Skeletal muscle cell (primary cell): ENCODE results near the genes MT1G, CPNE2 and RSPRY1.

GRCh38 chr16:56225123-56225464 is 33.8 kb downstream of the GNAO1 start:
- RRBS, result no CpG with 5 or more reads among the region's 2 CpGs

DNA sequence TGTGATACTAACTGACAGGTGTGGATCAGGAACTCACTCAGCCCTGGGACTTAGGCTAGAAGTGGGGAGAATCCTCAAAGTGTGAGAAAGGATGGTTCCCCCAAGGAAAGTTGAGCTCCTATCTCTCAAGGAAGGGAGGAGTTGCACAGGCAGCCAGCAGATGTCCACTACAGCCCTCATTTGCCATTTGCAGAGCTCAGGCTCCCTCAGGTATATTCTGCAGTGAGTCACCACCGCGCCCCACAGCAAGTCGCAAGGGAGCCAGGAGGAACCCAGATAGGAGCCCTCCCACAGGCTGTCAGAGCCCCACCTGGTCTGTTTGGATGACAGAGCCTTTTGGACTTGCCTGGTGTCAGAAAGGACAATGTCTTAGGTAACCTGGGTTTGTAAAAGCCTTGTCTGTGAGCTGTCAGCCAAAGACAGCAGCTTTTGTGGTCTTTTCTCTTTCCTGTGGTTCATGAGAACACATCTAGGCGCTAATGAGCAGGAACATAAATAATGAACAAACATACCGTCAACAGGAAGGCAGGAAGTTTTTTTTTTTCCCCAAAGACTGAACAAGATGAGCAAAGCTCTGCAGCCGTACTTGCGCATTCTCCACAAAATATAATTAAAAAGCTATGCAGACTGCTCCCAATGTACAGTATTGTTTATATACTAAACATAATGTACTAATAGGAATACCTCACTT is 70.9 kb downstream of the GNAO1 start:
- RRBS, result no CpG with 5 or more reads among the region's 7 CpGs

- RRBS, result no CpG with 5 or more reads among the region's 13 CpGs
These were observed 87.9 kb downstream of the GNAO1 start for GRCh38 chr16:56278978-56279792.

- RRBS, result no CpG with 5 or more reads among the region's 21 CpGs
These were observed 79.9 kb downstream of the AMFR start for GRCh38 chr16:56345025-56346191.

- RRBS, result no CpG with 5 or more reads among the region's 18 CpGs
These were observed 17.7 kb upstream of the MT4 start for GRCh38 chr16:56546813-56547969.

DNA sequence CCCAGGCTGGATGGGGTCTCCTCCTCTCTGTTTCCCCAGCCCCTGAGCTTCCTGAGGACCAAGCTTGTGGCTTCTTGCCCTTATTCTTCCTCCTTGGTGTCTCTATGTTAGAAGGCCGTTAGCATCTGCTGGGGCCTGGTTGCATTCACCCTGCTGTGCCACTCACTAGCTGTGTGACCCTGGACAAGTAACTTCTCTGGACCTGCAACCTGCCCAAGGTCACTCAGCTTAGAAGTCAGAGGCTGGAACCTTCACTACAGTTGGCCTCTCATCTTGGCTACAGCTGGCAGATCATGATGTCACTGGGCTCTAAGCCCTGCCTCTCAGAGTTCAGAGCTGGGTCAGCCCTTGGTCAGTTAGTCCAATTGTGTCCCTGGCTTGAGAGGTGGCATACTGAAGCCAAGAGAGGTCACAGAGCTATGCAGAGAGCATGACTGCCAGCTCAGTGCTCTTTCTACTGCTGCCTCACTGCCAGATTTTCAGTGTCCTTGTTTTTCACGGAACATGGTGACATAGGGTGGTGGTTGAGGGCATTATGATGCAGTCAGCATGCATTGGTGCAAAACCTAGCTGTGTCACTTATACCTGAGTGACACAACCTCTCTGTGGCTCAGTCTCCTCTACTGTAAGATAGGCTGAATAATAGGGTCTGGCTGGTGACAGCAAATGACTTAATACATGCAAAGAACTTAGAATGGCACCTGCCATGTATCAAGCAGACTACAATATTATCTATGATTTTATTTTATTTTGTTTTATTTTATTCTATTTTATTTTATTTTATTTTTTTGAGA is 3.1 kb downstream of the MT2A start:
- RRBS, result no CpG with 5 or more reads among the region's 2 CpGs

DNA sequence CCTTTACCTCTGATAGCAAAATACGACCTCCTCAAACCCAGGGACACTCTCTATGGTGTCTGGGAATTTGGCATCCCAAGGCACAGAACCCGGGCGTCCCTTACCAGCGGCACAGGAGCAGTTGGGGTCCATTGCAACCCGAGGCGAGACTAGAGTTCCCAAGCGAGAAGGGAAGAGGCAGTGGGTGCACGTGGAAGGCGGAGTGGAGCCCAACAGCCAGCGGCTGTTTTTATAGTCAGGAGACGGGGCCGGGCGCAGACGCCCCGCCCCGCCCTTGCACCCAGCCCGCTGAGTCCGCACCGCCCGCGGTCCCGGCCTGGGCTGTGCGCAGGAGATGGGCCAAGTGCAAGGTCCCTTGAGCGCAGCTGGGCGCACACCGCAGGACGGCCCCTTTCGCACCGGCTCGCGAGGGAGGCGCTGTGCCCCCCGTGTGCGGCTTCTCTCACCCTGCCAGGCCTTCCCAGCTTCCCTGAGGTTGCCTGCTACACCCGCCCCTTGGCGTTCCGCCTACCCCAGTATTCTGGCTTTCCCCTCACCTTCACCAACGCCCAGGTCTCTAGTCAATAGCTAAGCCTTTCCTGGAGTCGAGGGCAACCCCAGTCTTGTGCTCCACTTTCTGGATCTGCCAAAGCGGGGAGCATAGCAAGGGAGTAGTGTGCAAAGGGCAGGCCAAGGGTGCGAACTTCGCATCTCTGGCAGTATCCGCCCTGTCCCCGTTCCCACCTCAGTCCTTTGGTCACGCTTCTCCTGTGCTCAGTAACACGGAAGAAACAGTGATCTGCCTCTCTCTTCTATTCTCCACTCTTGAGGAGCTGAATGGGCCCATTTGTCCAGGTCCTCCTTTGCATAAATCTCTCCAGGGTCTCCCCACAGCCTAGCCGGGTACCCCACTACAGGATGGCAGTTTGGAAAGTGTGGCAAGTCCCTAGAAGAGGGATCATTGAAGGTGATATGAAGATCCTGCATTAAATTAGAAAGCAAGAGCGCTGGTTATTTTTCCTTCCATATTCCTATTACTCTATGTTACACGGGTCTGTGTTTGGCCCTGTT is at the start of gene MT1G:
Gene MT1G (minus strand): TSS at position 204 of the 1,050 bp plus-strand sequence.
- RRBS, result 3% methylated on average over 17 of the region's 49 CpGs

DNA sequence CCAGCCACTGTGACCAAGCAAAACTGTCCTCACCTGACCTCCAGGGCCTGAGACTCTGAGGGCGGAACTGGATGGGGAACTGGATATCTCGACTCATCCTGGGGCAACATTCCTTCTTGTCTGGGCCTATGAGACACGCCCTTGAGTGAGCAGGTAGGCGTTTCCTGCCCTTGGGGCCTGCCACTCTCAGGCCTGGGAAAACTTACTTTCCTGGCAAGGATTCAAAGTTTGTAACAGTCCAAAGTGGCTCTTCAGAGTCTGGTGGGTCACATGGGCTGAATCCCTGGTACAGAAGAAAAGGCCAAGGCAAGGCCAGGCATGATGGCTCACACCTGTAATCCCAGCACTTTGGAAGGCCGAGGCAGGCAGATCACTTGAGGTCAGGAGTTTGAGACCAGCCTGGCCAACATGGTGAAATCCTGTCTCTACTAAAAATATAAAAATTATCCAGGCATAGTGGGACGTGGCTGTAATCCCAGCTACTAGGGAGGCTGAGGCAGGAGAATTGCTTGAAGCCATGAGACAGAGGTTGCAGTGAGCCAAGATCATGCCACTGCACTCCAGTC is 9.8 kb downstream of the MT1X start:
- RRBS, result no CpG with 5 or more reads among the region's 6 CpGs

DNA sequence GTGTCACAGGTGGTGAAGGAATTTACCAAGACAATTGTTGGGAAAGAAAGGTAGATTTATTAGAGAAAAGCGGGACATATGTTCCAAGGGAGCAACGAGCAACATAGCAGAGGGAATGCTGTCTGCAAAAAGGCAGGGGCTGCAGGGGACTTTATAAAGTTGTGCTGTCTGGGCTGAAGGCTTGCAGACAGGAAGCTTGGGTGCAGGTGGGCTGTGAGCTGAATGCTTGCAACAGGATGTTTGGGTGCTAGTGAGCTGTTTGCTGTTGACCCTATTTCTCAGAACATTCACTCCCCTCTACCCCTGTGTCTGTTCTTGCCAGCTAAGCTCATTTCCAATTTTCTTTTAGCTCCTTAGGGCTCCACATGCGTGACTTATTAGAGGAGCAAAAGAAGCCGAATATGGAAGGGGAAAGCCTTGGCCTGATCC is 21.5 kb upstream of the NUP93 start:
- RRBS, result no CpG with 5 or more reads among the region's 4 CpGs

DNA sequence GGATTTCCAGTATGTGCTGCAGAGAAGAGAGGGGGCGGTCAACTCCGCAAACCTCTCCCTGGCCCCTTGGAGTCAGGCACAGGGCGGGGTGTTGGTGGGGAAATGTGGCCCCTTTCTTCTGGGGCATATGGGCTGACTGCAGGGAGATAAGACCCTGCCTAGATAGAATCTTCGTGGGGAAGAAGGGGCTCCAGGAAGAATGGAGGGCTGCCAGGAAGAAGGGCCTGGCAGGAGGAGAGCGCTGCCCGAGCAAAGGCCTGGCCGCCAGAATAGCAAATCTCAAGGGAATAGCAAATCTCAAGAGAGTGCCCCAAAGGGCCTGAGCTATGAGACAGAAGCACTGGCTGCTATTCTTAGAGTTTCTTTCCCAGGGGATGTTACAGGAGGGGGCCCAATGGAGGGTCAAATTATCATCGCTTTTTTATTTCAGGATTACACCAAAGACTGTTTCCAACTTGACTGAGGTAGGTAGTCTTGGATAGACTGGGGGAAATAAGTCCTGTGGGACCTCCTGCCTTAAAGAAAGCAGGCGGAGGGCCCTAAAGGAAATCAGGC is 8.1 kb upstream of the NLRC5 start:
- RRBS, result no CpG with 5 or more reads among the region's 9 CpGs

DNA sequence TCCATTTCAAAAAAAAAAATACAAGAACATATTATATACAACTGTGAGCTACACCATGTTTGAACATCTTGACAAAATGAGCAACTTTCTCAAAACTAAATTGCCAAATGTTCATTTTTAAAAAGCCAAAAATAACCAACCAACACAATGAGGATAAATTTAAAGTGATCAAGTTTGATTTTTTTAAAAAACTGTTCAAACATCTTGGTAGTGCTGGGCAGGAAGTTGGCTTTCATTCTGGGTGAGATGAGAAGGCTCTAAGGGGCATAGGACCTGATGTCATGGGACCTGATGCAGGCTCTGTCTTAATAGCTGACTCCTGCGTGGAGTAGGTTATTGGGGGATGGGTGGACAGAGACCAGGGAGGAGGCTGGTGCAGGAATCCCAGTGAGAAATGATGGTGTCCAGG is 20.2 kb downstream of the NLRC5 start:
- RRBS, result no CpG with 5 or more reads among the region's 1 CpG

GRCh38 chr16:57023387-57024056 is 34.2 kb downstream of the NLRC5 start:
- RRBS, result 78% methylated on average over 2 of the region's 8 CpGs

DNA sequence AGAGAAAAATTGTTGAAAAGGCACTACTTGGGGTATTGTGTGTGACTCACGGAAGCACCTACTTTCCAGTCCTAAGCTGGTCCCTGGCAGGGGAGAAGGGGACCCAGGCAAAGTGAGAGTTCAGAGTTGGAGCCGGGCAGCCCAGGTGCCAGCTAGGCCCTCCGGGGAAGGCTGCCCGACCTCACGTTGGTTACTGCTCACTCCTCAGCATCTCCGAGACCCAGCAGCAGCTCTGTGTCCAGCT is 26.1 kb upstream of the CPNE2 start:
- RRBS, result no CpG with 5 or more reads among the region's 6 CpGs

DNA sequence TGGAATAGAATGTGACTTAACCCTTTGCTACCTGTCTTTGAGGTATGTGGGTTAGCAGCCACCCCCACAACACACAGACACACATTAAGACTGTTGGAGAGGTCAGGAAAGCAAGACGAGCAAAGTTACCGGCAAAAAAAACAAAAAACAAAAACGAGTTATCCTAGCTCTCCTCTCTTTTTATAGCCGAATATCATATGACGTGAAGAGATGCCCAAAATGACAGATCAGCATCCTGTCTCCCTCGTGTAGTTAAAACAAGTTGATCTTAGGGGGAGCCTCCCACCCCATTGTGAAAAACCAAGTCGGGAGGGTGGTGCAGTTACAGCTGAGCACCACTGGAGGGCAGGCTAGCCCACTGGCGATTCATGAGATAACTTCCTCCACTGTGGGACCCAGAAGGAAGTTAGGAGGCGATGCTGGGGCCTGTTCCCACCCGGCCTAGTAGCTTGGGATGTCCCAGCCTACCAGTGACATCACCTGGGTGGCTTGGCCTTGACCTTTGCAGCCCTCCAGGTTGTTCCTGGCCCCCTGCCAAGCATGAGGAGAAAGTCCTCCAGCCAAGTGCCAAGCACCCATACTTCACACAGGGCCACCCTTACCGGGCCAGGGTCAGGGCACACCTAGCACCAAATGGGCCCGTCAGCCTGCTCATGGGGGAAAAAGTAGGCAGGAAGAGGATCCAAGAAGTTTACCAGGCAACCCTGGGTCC is 8.1 kb upstream of the CPNE2 start:
- RRBS, result no CpG with 5 or more reads among the region's 12 CpGs

- RRBS, result under 1% methylated on average over 48 of the region's 139 CpGs
These were observed at the start of gene CPNE2 for GRCh38 chr16:57092110-57093169. CPNE2 (plus strand) TSS chr16:57092583.

GRCh38 chr16:57093170-57093620 is 812 bp downstream of the CPNE2 start:
- RRBS, result no CpG with 5 or more reads among the region's 17 CpGs

DNA sequence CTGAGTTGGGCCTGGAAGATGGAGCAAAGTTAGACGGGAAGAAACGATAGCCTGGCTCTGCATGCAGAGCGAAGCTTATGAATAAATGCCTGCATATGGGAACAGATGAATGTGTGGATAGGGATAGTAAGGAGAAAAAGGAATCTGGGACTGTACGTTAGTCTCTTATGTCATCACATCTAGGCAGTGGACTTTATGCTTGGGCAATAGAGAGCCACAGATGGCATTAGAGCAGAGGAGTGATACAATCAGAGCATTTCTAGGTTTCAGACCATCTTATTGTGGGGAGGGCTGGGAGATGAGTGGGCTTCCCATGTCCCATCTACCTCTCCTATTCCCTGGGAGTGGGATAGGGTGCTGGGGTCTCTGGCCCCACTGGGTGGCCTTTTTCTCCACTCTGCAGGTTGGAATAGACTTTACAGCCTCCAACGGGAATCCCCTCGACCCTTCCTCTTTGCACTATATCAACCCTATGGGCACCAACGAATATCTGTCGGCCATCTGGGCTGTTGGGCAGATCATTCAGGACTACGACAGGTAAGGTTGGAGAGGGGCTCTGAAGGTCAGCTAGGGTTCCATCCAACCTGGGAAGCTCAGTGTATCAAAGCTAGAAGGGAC is 33.2 kb downstream of the CPNE2 start:
- RRBS, result no CpG with 5 or more reads among the region's 9 CpGs

DNA sequence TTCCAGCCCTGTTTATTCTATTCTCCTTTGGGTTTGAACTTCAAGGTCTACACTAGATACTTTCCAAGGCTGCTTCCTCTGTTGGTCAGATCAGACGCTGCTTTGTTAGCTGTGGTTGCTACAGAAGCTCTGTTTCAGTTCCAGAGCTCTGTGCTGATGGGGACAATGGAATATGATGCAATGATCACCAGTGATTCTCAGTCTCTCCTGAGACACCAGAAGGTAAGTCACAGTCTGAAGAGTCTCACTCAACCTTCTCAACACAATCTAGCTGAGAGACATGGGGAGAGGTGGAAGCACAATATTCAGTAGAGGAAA is 33.7 kb downstream of the PSME3IP1 start:
- RRBS, result no CpG with 5 or more reads among the region's 1 CpG

- RRBS, result no CpG with 5 or more reads among the region's 5 CpGs
These were observed 9.7 kb downstream of the PSME3IP1 start for GRCh38 chr16:57175979-57176647.

- RRBS, result 1% methylated on average over 9 of the region's 56 CpGs
These were observed at the start of gene RSPRY1 for GRCh38 chr16:57186215-57187092. RSPRY1 (plus strand) TSS chr16:57186329.